Airway epithelial cell (primary cell): ENCODE results near the genes ATP11A, PCID2 and CUL4A.

GRCh38 chr13:112247917-112248875, 128.0 kb upstream of the SPACA7 start:
- RAMPAGE, long total RNA: no peak

DNA sequence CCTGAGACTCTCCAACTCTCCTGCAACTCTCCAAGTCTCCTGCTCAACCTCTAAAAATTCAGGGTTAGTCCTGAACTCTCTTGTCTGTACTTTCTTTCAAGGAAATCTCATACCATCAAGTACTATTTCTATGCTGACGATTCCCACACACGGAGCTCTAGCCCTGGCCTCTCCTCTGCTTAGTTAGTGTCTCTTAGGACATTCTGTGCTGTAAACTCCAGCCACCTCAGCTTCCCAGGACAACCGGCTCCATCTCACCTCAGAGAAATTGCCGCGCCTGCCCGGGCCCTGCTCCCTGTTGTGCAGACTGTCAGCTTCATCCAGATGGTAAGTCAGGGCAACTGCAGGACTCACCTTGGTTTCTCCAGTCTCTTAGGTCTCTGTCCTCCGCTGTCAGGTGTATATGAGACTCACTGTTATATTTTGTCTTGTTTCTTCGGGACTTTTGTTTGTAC, 98.7 kb downstream of the SPACA7 start:
- RAMPAGE, long total RNA: no peak

DNA sequence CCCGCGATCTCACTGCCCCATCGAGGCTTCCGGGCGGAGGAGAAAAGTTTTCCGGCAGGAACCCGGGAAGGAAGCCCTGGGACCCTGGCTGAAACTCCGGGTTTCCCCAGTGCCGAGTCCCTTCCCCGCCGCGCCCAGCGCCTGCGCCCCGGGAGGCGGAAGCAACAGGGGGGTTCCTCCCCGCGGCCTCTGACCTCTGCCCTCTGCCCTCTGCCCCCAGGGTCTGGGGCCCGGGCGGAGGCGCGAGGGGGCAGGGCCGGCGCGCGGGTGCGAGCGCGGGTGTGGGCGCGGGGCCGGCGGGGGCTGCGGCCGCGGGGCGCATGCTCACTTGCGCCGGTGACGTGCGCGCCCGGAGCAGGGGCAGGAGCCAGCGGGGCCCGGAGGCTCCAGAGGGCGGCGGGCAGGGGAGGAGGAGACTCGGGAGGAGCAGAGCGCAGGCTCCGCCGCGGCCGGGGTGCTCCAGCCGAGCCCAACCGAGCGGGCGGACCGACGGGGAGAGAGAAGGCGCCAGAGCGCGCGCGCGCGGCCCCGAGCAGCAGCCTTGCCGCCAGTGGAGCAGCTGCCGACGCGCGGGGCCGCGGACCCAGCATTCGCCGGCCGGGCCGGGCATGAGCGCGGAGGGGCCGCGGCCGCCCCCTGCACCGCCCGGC, at the start of gene ATP11A:
Gene ATP11A, plus strand, starts transcription at position 389 of the 650 bp plus-strand sequence.
- RAMPAGE, long total RNA: no peak

DNA sequence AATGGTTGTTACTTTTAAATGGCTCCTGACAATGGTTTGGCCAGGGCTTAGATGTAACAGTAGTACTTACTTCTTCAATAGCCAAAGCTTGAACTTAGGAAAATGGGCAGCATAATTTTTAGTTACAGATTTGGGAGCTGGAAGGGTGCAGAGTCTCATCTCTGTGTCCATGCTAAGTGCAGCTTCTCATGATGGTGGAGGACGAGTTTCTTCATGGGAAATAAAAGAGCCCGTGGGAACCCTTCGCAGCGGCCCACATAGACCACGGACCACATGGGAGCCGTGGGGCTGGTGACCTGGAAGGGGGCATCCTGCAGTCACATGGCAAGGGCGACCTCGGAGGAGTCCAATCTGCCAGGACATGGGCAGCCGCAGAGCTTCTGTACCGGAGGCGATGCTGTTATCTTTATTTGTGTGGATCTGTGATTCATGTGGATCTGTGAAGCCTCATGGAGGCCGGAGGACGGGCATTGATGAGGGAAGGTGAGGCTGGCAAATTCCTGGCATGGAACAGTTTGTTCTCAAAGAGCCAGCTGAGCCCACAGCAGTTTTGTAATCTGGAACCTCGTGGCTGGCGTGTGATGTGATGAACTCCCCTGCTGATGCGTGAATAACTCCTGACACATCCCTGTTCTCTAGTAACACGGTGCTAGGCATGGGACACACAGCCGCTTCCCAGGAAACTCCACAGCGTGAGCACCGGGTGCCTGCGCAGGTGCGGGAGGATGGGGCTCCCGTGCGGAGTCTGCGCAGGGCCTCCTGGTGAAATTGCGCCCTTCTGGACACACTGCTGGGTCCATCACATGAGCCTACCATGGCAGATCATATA, 40.3 kb downstream of the ATP11A start:
- RAMPAGE, long total RNA: no peak

- RAMPAGE, long total RNA: no peak
Measured at GRCh38 chr13:112760956-112761239, 71.1 kb downstream of the ATP11A start.

DNA sequence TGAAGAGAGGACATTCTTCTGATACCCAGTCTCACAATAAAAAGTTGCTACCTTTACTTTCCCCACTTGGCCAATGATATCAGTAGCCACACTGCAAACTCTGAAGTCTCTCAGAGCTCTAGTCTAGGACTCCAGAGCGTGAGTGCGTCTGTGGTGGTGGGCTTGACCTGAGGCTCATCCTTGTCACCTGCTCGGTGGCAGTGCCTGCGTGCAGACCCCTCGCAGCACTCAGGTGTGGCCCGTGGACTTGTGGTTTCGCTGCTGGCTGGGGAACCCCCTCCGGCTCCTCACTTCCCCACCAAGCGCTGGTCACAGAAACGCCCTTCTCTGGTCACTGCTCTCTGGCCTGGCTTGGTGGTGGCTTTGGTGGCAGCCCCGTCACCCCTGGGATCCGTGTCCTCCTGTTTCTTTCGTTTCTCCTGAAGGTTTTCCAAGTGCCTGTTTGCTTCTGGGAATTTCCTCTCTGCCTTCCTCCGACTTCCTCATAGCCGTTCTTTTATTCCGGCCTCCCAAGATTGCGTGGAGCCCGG, 77.9 kb downstream of the ATP11A start:
- RAMPAGE, long total RNA: no peak

DNA sequence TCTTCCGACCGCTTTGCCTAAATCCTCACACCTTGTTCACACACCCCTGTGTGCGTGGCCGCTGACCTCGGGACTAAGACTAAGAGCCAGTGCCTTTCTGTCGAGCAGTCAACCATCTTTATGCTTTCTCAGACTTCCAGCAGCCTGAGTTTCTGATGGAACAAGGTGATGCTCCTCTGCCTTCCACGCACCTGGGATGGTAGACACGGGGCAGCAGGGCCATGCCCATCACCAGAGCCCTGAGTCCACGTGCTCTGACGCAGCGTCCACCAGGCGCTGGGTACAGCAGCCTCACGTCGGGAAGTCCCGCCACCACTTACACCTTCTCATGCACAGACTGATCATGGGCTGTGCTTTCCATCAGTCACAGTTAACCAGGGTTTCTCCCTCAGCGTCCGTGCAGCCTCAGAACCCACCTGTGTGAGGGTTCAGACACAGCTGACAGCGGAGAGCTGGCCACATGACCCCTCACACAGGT, 90.8 kb upstream of the MCF2L start:
- RAMPAGE, long total RNA: no peak

DNA sequence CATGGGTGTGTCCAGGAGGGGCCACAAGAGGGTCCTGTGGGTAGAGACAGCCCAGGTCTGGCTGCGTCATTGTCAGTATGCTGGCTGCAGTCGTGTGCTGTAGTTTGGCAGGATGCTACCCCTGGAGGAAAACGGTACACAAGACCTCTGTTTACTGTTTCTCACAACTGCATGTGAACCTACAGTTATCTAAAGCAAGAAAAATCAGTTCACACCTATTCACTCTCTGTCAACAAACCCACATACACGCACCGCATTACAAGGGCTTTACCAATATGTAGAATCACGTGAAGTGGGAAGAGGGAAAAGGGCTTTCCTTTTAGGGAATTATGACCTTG, 17.4 kb upstream of the MCF2L start:
- RAMPAGE, long total RNA: no peak

DNA sequence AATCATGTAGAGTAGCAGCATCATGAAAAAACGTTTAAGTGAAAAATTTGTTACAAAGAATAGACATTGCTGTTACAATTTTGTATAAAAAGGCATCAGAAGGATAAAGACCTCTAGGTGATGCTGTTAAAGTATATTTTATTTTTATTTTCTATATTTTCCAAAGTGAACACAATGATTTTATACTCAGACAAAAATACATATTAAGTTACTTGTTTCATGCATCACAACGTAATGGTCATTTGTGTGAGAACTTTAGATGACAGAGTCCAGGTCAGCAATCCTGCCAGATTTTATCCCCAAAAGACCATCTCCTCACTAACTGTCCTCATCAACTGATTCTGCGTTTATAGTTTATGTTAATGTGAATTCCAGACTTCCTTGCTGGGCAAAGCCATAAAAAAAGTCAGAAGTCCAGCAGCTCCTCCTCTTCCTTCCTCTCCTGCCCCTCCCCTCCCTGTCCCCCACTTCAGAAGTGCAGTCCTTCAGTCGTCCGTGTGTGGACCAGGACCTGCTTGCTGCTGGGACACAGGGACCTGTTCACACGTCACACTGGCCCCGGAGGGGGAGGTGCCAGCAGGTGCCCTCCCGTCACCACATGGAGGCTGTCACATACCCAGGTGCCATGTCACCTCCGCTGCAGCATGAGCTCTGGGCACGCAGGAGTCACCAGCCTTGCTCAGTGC, 4.2 kb upstream of the MCF2L start:
- RAMPAGE, long total RNA: no peak

DNA sequence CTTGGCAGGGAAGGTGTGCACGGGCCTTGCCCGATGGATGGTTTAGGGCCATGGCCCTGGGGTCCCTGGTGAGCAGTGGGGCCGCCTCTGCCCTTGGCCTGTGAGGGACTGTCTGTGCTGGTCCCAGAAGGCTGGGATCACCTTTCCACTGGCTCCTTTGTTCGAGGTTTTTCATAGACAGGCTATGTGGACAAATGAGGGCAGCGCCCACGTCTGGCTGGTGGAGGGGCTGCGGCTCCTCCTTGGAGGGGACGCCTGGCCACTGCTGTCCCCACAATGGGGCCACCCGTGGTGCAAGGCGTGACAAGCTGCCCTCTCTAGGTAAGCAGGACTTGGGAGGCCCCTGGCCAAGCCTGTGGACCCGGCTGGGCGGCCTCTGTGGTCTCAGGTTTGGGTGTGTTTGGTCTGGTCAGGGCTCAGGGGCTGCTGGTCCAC, 33.2 kb downstream of the MCF2L start:
- RAMPAGE, long total RNA: no peak

GRCh38 chr13:113110252-113110808, 4.7 kb downstream of the F7 start:
- RAMPAGE, long total RNA: no peak

- RAMPAGE, long total RNA: no peak
Measured at GRCh38 chr13:113208541-113209209, at the start of gene PCID2. TSS of gene PCID2 (minus strand) at chr13:113208669.

DNA sequence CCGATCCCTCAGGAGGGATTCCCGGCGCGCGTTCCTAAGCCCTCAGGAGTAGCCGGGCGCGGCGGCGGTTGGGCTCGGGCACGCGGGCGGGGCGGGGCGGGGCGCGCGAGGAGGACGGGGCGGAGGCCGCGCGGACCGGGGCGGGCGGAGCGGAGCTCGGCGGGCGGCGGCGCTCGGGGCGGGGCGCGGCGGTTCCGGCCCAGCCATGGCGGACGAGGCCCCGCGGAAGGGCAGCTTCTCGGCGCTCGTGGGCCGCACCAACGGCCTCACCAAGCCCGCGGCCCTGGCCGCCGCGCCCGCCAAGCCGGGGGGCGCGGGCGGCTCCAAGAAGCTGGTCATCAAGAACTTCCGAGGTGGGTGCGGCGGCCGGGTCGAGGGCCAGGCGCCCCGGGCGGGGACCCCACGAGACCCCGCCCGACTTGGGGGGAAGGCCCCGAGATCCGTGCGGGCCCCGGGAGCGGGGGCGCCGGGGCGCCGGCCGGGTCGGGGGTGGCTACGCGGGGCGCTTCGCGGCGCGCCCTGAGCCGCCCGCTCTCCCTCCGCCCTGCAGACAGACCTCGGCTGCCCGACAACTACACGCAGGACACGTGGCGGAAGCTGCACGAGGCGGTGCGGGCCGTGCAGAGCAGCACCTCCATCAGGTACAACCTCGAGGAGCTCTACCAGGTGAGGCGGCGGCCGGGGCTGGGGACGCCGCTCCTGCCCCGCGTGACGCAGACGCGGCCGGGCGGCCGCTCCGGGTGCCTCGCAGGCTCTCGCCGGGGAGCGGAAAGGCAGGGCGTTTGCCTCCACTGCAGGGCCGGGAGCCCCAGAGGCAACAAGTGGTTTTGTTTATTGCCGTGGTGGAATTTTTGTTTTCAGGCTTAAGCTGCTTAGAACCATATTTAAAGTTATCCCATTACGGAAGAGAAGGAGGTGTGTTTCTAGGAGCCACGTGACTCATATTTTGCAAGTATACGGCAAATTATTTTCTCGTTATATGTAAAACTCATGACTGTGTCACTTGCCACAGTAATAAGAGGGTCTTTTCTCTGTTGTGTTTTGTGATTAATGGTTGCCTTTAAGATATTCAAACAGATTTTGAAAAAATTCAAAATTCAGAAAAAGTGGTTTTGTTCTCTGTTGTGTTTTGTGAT, at the start of gene CUL4A:
Gene CUL4A, plus strand, starts transcription at position 191 of the 1,136 bp plus-strand sequence.
- RAMPAGE, long total RNA: no peak

DNA sequence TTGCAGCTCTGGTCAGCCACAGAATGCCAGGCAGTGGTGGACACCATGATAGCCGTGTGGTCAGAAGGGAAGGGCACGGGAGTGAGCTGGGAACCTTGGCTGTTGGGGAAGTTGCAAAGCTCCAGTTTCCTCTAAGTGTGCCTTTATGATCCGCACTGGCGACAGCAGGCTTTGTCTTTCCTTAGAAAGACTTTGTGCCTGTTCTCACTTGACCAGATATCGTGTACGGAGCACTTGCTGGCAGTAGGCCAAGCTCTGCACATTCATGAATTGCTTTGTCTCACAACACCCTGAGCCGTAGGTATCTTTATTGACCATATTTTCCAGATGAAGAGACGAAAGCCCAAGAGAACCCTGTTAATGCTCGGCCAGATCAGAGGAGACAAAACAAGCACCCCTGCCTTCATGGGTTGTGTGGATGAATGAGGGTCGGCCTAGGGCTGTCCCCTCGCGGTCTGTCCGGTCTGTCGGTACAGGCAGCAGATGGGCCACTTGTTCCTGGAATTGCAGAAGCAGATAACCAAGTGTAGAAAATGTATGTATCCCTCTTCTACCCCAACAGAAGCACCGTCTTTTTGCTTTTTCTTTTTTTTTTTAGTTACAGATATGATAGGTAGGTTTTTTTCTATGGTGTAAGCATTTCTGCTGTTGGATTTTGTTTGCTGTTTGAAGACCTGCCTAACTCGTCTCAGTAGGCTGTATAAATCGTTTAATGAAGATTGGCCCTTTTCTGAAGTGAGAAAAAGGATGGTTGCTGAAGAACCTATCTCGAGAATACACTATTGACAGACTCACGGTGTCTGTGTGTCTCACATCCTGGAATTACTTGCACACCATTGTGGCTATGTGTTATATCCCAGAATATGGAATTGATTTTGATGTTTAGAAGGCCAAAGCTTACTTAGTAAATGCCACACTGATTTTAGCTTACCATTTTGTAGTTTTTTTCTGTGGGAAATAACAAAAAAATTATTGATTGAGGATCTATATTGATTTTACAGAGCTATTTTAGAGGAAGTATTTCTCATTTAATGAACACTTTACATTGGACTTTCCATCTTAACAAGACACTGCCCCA, 15.4 kb downstream of the CUL4A start:
- RAMPAGE, long total RNA: no peak

- RAMPAGE, long total RNA: no peak
Measured at GRCh38 chr13:113245757-113246143, 36.3 kb downstream of the CUL4A start.

DNA sequence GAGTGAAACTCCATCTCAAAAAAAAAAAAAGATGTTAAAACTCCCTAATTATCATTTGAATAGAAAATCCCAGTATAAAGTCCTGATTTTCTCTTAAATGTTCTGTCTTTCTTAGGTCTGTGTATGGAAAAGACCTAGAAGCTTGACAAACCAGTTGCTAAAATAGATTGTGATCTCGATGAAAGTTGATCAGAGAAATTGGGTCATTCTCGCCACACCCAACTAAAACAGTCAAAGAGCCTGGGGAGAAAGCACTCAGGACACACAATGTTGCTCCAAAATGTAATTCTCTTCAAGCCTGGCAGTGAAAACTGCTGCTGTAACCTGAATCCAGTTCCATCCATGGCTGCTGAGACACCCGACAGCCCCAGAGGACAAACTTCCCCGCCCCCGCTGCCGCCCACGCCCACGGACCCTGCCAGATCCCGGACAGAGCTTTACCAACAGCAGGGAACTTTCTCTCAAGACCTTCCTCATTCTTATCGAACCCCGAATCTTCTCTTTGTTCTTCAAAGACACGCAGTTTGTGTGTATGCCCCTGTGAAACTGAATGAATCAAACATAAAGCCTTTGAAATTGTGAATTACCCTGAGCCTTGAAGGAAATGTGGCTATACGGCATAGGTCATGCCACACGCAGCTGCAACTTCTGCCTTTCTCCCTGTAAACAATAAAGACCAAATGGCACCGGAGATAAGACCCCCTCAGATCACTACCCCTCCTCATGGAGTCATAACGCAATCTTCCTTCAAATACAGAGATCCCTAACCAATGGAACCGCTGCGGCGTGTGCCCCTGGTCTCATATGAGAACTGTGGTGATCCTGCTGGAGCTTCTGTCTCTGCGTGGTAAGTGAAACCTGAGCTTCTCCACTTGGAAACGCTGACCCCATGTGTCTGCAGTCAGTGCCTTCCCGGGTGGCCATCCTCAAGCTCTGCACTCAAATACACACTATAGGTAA, 4.9 kb upstream of the LAMP1 start:
- RAMPAGE, long total RNA: no peak

- RAMPAGE, long total RNA: no peak
Measured at GRCh38 chr13:113313359-113313949, 16.4 kb downstream of the LAMP1 start.

DNA sequence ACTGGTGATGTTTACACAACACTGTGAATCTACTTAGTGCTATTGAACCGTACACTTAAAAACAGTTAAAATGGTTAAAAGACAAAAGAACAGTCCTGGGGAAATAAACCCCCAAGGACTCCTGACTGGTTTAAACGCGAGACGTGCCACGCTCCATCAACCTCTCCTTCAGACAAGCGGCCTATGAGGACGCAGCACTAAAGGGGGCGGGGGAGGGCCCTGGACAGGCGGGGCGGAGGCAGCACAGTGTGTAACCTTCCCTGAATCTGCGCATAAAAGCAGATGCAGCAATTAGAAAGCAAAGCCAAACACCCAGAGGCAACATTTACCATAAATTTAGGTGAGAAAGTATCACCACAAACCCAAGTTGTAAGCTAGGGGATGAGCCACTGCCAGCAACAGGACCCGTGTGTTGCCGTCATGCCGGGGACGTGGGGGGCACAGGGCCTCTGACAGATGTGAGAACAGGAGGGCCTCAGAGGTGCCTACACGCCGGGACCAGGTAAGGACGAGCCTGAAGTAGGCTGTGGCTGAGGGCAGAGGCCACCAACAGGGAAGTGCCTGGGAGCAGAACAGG, 15.3 kb upstream of the ADPRHL1 start:
- RAMPAGE, long total RNA: no peak

- RAMPAGE, long total RNA: no peak
Measured at GRCh38 chr13:113510154-113510633, 19.4 kb downstream of the TMCO3 start.

DNA sequence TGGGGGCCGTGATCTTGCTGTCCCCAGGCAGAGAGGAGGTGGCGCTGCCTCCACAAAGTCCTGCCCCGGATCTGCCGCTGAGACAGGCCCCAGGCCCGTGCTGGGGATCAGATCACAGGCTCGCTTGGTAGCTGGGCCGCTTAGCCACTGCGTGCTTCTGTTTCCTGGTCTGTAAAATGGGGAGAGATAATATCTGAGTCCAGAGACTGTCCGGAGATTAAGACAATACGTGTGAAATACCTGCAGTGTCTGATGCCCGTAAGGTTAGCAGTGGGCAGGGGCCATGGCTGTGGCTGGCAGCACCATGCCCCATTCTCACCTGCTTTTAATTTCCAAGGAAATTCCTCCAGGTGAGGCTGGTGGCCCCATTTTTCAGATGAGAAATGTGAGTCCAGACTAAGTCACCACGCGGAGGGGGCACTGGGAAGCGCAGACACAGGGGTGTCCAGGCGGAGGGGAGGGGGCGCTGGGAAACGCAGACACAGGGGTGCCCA, 3.3 kb downstream of the GRK1 start:
- RAMPAGE, long total RNA: no peak